ENCODE data around the genes HSPD1, PLCL1 and TYW5.

DNA sequence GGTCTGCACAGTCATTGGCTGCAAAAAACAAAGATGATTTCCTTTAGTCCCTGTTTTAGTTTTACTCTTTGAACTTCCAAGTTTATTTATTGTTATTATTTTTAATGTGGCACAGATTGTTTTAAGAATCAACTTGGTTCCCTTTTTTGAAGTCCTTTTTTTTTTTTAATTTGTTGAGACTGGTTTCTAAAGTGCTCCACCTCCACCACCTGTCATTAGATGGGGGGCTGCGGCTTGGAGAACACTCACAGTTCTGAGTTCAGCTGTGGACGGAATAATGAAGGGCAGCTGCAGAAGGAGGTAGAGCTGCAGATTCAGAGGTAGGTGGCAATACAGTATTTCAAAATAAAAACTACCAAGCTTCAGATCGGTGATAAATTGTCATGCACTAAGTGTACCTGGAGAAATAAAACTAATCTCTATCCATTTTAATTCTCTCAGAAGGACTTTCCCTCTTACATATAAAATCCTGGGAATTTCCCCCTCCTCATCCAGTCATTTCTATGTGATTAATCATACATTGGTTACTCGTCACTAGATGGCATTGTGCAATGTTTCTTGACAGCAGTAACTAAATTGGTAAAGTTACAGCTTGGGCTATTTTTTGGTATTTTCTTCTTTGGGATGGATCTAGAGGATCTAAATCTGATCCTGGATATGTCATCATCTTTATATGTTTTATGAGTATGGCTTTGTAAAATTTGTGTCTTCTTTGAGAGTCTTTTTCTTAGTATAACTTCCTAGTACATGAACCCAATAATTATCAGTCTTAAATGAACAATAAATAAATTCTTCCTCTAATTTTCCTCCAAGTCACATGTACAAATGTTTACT is 81.0 kb upstream of the SLC39A10 start:
- RRBS = no CpG with 5 or more reads among the region's 4 CpGs
CAGE:
- cytosol, long polyA plus RNA = no peak
- long polyA plus RNA = no peak
- nucleus, long polyA plus RNA = no peak

- RRBS = no CpG with 5 or more reads among the region's 1 CpG
CAGE:
- cytosol, long polyA plus RNA = no peak
- long polyA plus RNA = no peak
- nucleus, long polyA plus RNA = no peak
Measured at GRCh38 chr2:195658417-195658893, 1.4 kb downstream of the SLC39A10 start.

GRCh38 chr2:195695024-195695842 is 38.2 kb downstream of the SLC39A10 start:
- RRBS = no CpG with 5 or more reads among the region's 10 CpGs
CAGE:
- cytosol, long polyA plus RNA = no peak
- long polyA plus RNA = no peak
- nucleus, long polyA plus RNA = no peak

DNA sequence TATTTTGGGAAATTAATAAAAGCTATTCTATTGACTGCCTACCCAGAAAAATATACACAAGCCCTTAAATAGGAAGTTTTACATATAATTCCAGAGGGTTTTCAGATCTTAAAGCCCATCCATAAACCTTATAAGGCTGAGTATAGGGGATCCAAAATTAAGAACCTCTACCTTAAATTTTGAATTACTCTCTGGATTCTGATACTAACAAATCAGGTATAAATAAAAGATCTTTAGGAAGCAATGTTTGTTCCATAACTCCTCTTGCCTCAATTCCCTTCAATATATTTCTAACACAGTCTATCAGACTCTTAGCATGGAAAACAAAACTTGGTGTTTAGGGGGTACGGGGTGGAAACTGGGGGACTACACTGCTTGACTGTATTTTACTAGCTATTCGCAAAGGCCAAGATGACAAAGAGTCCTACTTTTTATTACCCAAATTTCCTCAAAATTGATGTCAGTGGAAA is 13.5 kb downstream of the STK17B start:
- RRBS = no CpG with 5 or more reads among the region's 2 CpGs
CAGE:
- cytosol, long polyA plus RNA = no peak
- long polyA plus RNA = no peak
- nucleus, long polyA plus RNA = no peak

- RRBS = no CpG with 5 or more reads among the region's 4 CpGs
CAGE:
- cytosol, long polyA plus RNA = no peak
- long polyA plus RNA = no peak
- nucleus, long polyA plus RNA = no peak
Measured at GRCh38 chr2:196176891-196177550, 5.6 kb upstream of the STK17B start.

DNA sequence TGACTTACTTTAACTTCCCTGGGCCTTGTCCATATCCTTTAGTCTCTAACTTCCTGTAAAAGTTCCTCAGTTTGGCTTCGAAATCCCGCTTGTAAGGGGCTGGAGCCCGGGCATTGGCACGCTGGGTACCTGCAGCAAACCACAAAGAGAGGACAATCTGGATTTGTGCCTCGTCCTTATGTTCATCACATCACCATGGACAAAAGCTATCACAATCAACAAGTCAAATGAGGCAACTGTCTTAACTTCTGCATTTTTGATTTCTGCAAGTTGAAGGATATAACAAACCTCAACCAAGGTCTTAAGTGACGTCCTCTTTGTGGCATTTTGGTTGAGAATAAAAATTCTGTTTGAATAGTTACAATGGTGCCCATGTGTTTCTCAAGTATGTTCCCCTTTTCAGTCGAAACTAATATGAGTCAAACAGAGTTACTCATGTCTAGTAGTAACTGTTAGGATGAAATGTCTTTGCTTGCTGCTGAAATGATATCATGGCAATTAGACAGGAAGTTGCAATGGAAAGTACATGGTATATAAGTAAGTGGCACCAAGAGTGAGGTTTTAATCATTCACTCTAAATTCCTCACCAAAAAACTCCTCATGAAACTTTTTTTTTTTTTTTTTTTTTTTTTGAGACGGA is 70.8 kb upstream of the STK17B start:
- RRBS = no CpG with 5 or more reads among the region's 8 CpGs
CAGE:
- cytosol, long polyA plus RNA = no peak
- long polyA plus RNA = no peak
- nucleus, long polyA plus RNA = no peak

GRCh38 chr2:196985594-196985880 is 59.0 kb upstream of the PGAP1 start:
- RRBS = no CpG with 5 or more reads among the region's 1 CpG
CAGE:
- cytosol, long polyA plus RNA = no peak
- long polyA plus RNA = no peak
- nucleus, long polyA plus RNA = no peak

GRCh38 chr2:197216384-197217054 is 94.1 kb downstream of the ANKRD44 start:
- RRBS = no CpG with 5 or more reads among the region's 5 CpGs
CAGE:
- cytosol, long polyA plus RNA = no peak
- long polyA plus RNA = no peak
- nucleus, long polyA plus RNA = no peak

GRCh38 chr2:197236551-197237248 is 73.9 kb downstream of the ANKRD44 start:
- RRBS = no CpG with 5 or more reads among the region's 8 CpGs
CAGE:
- cytosol, long polyA plus RNA = no peak
- long polyA plus RNA = no peak
- nucleus, long polyA plus RNA = no peak

GRCh38 chr2:197250026-197250547 is 60.5 kb downstream of the ANKRD44 start:
- RRBS = no CpG with 5 or more reads among the region's 5 CpGs
CAGE:
- cytosol, long polyA plus RNA = no peak
- long polyA plus RNA = no peak
- nucleus, long polyA plus RNA = no peak

DNA sequence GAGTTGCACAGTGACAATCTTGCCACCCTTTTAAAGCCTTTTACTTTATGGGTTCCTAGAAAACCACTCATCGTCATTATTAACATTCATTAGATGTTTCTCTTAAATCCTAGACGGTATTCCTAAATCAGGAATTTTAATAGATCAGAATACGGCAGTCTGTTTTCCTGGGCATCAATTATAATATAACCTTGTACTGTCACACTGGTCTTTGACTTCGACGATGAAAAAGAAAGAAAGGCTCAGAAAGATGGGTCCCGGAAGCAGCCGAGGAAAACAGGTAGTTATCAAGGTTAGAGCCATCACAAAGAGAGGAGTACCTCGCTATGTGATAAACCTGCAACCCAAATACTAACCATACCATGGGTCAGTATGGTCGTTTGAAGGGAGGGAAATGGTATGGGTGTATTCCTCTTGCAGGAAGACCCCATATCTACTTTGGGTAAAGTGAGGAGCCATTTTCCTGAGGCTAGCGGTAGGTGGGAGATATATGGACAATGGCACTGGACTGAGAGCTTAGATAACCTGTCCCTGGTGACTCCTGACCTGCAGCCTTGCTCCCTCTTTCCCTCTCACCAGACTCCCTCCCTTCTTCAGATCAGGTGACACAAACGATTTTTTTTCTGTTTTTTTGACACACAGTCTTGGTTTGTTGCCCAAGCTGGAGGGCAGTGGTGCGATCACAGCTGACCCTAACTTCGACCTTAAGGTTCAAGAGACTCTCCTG is 1.1 kb upstream of the SF3B1 start:
- RRBS = no CpG with 5 or more reads among the region's 13 CpGs
CAGE:
- cytosol, long polyA plus RNA = no peak
- long polyA plus RNA = no peak
- nucleus, long polyA plus RNA = no peak

GRCh38 chr2:197488197-197488495 is 11.5 kb downstream of the HSPD1 start:
- RRBS = no CpG with 5 or more reads among the region's 1 CpG
CAGE:
- cytosol, long polyA plus RNA = start-site peak on the minus strand at chr2:197488332-197488393, 867 reads
- long polyA plus RNA = start-site peak on the minus strand at chr2:197488331-197488393, 1,258 and 1,152 reads in 2 replicates
- nucleus, long polyA plus RNA = start-site peak on the minus strand at chr2:197488385-197488394, 413 reads

- RRBS = 2% methylated on average over 24 of the region's 91 CpGs
CAGE:
- cytosol, long polyA plus RNA = start-site peak on the minus strand at chr2:197499825-197499899, 4,815 reads; start-site peak on the minus strand at chr2:197500042-197500140, 381 reads; start-site peak on the plus strand at chr2:197500122-197500427, 58,537 reads
- long polyA plus RNA = start-site peak on the minus strand at chr2:197499822-197500238, 6,702 and 5,378 reads in 2 replicates; start-site peak on the plus strand at chr2:197500122-197500416, 65,738 and 50,298 reads in 2 replicates
- nucleus, long polyA plus RNA = start-site peak on the minus strand at chr2:197499828-197500184, 5,071 reads; start-site peak on the plus strand at chr2:197500108-197500214, 2,310 reads; start-site peak on the plus strand at chr2:197500320-197500411, 25,352 reads
Measured at GRCh38 chr2:197499683-197500501, at the start of gene HSPD1. HSPD1 (minus strand) TSS chr2:197499840.

DNA sequence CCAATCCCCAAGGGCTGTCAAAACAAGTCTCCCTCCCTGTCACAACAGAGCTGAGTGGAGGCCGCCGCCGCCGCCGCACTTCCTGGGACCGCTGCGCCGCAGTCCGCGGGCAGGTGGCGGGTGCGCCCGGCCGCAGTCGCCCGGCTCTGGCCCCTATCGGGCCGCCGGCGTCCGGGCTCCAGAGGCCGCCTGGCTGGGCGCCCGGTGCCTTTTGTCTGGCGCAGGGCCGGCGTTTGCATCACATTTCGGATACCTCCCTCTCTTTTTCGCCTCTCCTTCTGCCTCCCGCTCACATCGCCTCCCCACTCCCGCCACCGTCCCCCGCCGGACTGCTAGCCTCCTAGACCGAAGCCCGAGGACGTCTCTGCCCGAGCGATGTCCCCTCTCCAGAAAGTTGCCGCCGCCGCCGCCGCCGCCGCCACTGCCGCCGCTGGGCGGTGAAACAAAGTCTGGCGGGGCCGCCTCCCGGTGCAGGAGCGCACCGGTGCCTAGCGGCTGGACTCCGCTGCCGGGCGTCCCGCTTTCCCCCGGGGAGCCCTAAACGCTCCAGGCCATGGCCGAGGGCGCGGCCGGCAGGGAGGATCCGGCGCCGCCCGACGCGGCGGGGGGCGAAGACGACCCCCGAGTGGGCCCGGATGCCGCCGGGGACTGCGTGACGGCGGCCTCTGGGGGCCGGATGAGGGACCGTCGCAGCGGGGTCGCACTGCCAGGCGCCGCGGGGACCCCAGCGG is at the start of gene PLCL1:
Gene PLCL1 (plus strand): TSS at position 47 of the 731 bp plus-strand sequence.
- RRBS = 2% methylated on average over 30 of the region's 91 CpGs
CAGE:
- cytosol, long polyA plus RNA = no peak
- long polyA plus RNA = no peak
- nucleus, long polyA plus RNA = no peak

DNA sequence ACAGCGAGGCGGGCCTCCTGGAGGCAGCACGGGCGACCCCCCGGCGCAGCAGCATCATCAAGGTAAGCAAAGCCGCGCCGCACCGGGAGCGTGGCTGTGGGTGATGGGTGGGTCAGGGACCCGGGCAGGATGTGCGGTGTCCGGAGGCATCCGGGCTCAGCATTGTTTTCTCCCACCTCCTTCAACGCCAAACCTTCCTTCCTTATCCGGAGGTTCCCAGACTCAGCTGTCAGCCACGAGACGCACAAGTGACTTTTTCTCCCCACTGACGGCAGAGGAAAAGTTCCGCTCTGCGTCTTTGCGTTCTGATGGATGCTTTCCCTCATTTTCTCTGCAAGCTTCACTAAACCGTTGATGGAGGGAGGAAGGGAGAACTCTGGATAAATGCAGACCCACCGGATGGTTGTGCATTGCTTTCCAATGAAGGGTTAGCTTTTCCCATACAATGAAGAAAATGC is 914 bp downstream of the PLCL1 start:
- RRBS = 5% methylated on average over 9 of the region's 25 CpGs
CAGE:
- cytosol, long polyA plus RNA = no peak
- long polyA plus RNA = no peak
- nucleus, long polyA plus RNA = no peak

DNA sequence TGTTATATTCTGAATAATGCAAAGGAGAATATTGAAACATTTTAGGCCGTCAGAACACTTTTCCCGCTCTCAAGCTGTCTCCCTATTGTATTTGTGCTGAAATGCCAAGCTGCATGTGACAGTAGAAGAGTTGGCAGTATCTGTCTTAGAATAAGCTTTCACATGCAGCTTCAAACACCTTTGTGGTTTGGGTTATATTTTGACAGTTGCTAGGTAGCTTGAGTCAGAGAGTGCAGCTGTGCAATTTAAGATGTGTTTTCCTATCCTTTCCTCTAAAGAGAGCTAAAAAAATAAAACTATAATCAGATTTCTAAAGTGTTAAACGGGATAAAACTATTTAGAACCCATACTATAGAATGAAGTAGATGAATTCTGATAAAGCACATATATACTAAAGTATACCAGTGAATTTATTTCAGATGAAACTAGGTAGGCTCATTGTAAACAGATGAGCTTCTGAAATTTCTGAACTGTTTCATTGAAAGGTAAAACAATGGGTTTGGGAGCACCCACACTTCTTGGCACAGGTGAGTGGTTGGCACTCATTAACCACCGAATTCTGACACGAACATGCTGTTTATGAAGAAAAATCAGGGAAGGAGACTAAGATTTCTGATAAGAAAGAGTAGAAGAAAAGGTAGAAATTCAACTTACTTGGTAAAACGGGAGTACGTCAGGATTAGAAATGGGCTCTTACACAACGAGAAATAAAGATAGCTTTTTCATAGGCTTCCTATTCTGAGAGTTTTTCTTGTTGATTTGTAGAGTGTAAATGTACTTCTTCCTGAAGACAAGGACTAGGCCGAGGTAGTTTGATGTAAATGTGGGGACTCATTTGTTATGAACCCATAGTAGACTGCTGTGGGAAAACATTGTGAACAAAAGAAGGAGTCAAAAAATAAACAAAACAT is 43.6 kb downstream of the PLCL1 start:
- RRBS = no CpG with 5 or more reads among the region's 9 CpGs
CAGE:
- cytosol, long polyA plus RNA = no peak
- long polyA plus RNA = no peak
- nucleus, long polyA plus RNA = no peak

- RRBS = no CpG with 5 or more reads among the region's 4 CpGs
CAGE:
- cytosol, long polyA plus RNA = no peak
- long polyA plus RNA = no peak
- nucleus, long polyA plus RNA = no peak
Measured at GRCh38 chr2:198146449-198147287, 342.3 kb downstream of the PLCL1 start.

DNA sequence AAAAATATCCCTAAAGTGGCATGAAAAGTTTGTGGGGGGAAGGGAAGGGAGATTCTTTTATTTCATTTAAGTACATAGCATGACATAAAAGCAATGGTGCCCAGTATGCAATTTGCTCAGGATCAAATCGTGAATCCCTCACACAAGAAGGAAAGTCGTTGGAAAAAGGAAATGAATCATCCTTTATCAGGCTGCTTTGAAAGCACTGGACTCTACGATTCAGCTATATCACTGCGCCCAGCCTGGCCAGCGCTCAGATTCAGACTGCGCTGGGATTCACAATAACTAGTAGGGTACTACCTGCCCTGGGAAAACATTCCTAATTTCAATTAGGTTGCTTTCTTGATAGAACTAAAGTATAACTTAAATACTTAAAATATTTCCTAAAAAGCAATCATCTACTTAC is 25.8 kb downstream of the SATB2 start:
- RRBS = no CpG with 5 or more reads among the region's 6 CpGs
CAGE:
- cytosol, long polyA plus RNA = no peak
- long polyA plus RNA = no peak
- nucleus, long polyA plus RNA = no peak

DNA sequence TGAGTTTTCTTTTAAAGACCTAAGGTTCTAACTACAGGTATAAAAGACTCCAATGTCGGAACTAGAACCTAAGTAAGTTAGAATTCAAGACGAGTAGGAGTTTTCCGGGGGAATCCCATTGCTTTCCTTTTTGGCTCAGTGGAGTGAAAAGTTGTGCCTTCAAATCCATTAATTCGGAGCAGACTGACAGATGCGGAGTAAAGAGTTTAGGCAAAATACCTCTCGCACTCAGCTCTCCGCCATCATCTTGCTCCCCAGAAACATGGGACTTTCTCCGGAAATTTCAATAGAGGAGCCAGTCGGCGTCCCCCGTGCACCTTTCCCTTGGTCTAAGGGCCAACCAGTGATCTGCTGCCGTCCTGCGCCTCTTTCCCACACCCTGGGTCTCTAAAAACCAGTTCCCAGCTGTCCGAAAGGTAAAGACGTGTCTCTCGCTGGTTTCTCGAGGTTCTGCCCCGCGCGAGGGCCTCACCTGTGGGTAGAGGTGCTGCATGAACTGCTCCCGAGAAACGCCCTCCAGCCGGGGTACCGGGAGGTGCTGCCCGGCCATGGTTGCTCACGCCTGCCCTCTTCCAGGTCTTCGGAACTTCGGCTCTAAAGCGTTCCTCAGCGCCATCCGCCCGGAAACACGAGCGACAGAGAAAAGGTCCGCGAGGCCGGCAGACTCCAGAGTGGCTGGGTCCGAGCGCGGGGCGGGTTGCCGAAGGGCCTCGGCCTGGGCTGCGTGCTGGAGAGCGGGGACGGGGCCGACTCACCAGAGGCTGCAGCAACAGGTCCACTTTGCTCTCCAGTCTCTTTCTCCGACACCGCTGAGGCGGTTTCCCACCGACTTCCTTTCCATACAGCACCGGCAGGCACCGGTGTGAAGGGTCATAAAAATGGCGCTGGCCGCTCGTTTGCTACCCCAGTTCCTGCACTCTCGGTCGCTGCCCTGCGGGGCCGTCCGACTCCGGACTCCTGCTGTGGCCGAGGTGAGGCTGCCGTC is at the start of gene TYW5:
Gene TYW5 (minus strand): TSS at position 571 of the 985 bp plus-strand sequence.
- RRBS = 1% methylated on average over 16 of the region's 64 CpGs
CAGE:
- cytosol, long polyA plus RNA = start-site peak on the plus strand centred at position 876 of the sequence, 23 bp wide, 1,074 reads
- long polyA plus RNA = start-site peak on the plus strand centred at position 874 of the sequence, 28 bp wide, 816 and 536 reads in 2 replicates
- nucleus, long polyA plus RNA = start-site peak on the minus strand centred at position 557 of the sequence, 79 bp wide, 598 reads; start-site peak on the minus strand centred at position 794 of the sequence, 30 bp wide, 73 reads; start-site peak on the plus strand centred at position 882 of the sequence, 35 bp wide, 480 reads

GRCh38 chr2:200077120-200077795 is 121.9 kb downstream of the MAIP1 start:
- RRBS = no CpG with 5 or more reads among the region's 5 CpGs
CAGE:
- cytosol, long polyA plus RNA = no peak
- long polyA plus RNA = no peak
- nucleus, long polyA plus RNA = no peak

Data from H1 (cell line).